ENCODE results near the gene USP8.

- RRBS: no CpG with 5 or more reads among the region's 3 CpGs
These were observed 11.4 kb downstream of the ATP8B4 start for GRCh38 chr15:50107574-50108024.

DNA sequence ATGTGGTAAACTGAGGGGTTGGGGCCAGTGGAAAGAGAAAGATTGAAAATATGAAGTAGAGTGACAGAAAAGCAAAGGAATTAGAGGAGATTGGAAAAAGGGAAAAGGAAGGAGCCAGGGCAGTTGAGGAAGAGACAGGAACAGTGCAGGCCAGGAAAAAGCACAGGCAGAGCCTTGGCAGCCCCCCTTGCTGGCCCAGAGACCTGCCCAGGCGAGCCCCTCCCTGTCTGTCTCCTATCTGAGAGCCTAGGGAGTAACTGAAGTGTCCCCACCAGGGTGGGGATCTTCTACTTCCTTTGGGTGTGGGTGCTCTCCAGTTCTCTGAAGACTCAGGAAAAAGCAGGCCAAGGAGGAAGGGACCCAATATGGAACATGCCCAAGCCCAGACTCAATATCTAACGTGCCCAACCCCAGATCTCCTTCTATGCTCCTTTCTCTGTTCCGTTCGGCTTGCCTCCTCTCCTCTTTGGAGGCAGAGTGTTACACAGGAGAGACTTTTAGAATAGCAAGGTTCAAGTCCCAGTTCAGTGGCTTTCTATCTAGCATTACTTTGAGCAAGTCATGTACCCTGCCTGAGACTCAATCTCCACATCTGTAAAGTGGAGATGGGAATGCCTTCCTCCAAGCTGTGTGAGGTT, 6.8 kb downstream of the ATP8B4 start:
- RRBS: no CpG with 5 or more reads among the region's 4 CpGs

- RRBS: no CpG with 5 or more reads among the region's 8 CpGs
These were observed 18.3 kb upstream of the ATP8B4 start for GRCh38 chr15:50137272-50137838.

DNA sequence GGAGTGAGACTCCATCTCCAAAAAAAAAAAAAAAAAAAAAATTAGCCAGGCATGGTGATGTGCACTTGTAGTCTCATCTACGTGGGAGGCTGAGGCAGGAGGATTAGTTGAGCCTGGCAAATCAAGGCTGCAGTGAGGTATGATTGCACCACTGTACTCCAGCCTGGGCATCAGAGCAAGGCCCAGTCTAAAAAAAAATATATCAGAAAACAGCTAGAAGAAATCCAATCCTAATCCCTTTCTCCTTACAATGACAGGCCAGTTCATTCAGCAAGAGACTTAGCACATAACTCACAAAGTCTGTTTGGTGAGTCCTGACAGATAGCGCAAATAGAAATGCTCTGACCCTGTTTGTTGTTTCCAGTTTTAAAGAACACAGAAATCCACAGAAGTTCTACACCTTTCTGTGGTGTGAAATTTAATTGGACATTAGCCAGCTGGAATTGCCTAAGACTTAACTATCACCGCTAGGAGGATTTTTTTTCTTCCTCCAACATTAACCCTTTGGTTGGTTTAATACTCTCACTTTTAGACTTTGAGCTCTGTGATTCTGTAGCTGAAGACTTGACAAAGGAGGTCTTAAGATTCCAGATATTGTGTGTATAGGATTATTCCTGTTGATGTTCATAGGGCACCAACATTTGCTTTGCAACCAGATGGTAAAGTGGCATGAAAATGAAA, 30.8 kb downstream of the HDC start:
- RRBS: no CpG with 5 or more reads among the region's 3 CpGs

GRCh38 chr15:50260304-50261042, 5.1 kb downstream of the HDC start:
- RRBS: no CpG with 5 or more reads among the region's 9 CpGs

DNA sequence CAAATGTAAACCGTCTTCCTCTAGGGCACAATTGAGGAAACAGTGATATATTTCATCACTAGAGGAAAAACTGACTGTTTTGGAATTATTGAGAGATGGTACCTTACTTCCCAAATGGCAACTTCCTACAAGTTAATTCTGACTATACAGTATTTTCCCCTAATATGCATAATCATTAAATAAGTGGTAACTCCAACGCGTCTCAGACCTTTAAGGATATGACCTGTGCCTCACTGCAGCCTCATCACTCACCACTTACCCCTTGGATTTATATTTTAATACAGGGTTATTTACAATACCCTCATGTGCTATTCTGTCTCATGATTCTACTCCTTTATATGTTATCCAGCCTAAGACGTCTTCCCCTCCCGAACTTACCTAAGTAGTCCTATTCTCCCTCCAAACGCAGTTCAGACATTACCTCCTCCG, 13.3 kb downstream of the GABPB1 start:
- RRBS: no CpG with 5 or more reads among the region's 7 CpGs

- RRBS: no CpG with 5 or more reads among the region's 4 CpGs
These were observed 2.1 kb downstream of the GABPB1 start for GRCh38 chr15:50352889-50353268.

- RRBS: under 1% methylated on average over 8 of the region's 56 CpGs
These were observed at the start of gene USP8 for GRCh38 chr15:50423865-50424641. Gene USP8 (plus strand): TSS chr15:50424405.

DNA sequence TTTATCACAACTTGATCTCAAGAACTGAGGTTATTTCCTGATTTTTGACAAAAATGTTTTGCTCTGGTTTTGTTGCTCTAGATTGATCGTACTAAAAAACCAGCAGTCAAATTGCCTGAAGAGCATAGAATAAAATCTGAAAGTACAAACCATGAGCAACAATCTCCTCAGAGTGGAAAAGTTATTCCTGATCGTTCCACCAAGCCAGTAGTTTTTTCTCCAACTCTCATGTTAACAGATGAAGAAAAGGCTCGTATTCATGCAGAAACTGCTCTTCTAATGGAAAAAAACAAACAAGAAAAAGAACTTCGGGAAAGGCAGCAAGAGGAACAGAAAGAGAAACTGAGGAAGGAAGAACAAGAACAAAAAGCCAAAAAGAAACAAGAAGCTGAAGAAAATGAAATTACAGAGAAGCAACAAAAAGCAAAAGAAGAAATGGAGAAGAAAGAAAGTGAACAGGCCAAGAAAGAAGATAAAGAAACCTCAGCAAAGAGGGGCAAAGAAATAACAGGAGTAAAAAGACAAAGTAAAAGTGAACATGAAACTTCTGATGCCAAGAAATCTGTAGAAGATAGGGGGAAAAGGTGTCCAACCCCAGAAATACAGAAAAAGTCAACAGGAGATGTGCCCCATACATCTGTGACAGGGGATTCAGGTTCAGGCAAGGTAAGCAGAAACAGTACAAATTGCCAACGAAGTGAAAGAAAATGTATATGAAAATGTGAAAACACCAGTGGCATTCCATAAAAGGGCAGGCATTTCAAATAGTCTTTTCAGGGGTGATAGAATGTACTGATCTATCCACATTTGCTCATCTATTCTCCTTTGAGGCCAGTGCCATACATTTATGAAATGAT, 57.4 kb downstream of the USP8 start:
- RRBS: no CpG with 5 or more reads among the region's 5 CpGs

GRCh38 chr15:50716809-50717599, 30.4 kb upstream of the TRPM7 start:
- RRBS: 100% methylated on average over 1 of the region's 6 CpGs

GRCh38 chr15:51076107-51076408, 18.6 kb downstream of the TNFAIP8L3 start:
- RRBS: no CpG with 5 or more reads among the region's 4 CpGs

GRCh38 chr15:51172208-51172667, 77.5 kb upstream of the TNFAIP8L3 start:
- RRBS: no CpG with 5 or more reads among the region's 3 CpGs

- RRBS: no CpG with 5 or more reads among the region's 2 CpGs
These were observed 20.1 kb downstream of the CYP19A1 start for GRCh38 chr15:51318331-51318748.

DNA sequence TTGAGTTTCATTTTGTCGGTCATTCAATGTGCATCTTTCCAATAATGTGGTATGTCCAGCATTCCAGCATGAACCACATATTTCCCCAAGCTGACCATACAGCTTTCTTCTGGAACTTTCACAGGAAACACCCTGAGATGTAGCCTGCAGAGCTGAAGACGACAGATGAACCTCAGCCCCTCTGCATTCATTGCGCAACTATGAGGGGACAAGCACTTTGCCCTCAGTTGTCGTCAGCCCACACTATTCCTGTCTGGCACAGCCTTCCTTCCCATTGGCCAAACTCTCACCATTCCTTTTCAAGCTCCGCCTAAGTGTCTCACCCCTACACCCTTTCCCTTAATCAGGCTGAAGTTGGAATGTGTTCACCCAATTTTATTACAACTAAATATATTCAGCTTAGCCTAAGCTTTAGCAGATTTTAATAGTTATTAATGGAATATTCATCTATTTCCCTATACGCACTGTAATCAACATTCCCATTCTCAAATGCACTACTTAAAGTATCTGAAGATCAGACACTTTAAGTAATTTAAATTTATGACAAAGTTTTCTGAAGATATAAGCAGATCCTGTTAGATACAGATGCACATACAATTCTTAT, 19.4 kb downstream of the CYP19A1 start:
- RRBS: no CpG with 5 or more reads among the region's 6 CpGs

GRCh38 chr15:51331938-51332776, 6.2 kb downstream of the CYP19A1 start:
- RRBS: no CpG with 5 or more reads among the region's 2 CpGs

DNA sequence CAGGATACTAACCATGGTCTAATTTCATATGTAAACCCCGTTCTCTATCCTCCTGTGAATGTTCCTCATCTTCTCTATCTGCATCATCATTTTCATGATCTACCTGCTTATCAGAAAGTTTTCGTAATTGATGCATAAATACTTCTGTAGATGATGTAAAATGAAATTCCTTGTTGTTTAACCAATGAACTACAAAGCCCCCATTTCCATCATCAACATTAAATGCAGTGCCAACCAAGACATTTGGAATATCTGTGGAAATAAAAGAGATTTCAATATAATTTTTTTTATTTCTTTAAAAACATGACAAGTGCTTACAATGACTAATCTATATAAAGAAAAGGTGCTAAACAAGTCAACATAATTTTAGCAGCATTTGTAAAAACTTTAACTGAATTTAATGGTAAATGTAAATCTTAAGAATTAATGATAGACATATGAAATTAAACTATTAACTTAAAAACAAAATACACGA, 84.3 kb downstream of the DMXL2 start:
- RRBS: no CpG with 5 or more reads among the region's 3 CpGs

GRCh38 chr15:51766099-51766739, 14.8 kb downstream of the TMOD2 start:
- RRBS: no CpG with 5 or more reads among the region's 4 CpGs

- RRBS: no CpG with 5 or more reads among the region's 3 CpGs
These were observed 19.6 kb downstream of the TMOD3 start for GRCh38 chr15:51848782-51849704.

DNA sequence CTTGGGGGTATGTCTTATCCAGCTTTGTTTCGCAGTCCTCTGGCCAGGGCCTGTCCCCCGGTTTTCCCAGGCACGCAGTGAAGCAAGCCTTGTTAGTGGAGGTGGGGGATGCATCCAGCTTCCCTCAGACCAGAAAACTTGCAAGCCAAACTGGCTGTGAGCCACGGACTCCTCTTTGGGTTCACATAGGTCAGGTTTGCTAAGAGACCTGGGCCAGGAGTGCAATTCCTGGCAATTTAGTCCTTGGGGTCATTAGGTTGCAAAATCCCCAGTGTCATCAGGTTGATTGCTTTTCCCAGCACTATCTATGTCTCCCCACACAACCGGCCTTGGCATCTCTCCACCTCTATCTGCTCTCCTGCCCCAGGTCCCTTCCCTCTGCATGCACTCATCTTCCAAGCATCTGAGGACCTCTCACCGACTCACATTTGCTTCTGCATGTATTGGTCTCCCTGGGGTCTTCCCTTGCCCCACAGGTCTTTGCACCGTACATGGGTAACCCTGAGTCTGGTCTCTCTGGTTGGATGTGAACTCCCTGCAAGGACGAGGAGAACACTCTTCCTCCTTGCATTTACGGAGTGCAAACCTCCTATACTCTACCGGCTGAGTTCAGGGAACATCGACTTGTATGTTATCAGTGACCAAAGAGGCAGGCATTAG, 34.2 kb downstream of the BCL2L10 start:
- RRBS: no CpG with 5 or more reads among the region's 11 CpGs

DNA sequence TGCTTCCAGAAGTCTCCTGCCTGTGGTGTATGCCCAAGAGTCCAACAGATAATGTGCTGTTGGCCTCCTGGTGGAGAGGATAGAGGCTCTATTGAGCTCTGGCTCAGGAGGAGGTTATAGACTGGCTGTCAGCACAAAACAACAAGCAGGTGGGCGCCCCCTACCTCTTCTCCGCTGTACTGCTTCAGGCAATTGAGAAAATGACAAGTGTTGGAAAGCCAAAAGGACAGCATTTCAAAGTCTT, 17.1 kb upstream of the GNB5 start:
- RRBS: no CpG with 5 or more reads among the region's 2 CpGs

Measured in brain (tissue), 1 donor.